ENCODE measurements around a stretch of chr22.

DNA sequence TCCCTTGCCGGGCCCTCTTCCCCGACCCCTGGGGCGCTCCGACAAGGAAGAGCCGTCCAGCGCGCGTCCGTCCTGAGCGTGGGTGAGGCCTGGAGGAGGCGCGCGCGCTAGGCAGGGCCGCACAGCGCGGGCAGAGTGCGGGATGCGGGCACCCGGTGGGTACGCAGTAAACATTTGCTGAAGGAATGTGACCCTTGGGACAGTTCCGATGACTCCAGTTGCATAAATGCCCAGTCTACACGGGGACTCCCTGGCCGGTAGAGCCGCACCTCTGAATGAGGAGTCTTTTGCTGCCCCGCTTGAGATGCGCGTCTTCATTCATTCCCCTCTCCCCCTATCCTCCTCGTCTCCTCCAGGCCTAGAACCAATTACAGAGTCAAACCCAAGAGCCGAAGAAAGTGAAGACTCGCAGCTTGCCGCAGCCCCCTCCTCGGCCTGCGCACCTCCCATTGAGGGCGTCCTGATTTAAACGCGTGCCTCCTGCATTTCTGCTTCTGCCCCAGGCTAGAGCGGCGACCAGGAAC is 655 bp upstream of the CHKB start:
- PRO-cap, result no peak

DNA sequence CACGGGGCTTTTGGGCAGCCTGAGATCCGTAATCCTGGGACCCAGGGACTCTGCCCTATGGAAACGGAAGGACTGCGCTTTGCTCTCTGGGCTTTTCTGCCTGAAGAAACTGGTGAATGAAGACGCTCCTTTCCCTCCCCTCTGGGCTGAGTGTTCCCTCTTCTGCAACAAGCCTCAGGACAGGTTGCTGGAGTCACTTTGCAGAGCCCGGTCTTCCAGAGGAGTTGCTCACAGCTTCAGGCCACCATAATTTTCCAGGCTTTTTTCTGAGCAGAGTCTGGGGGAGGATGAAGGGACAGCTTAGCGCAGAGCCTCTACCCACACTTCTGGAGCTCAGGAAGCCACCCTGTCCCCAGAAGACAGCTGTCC is 28.5 kb upstream of the ACR start:
- PRO-cap, result no peak

GRCh38 chr22:50713689-50714977 is 23.9 kb upstream of the ACR start:
- PRO-cap, result no peak

GRCh38 chr22:50783987-50784477 is 596 bp upstream of the RABL2B start:
- PRO-cap, result unidirectional peak, minus-strand start at chr22:50784103

Measured in pulmonary lymph node (tissue), 1 donor.